Mesangial cell (primary cell): Measurements from ENCODE around the genes HIF1AN, SLF2 and SEMA4G.

DNA sequence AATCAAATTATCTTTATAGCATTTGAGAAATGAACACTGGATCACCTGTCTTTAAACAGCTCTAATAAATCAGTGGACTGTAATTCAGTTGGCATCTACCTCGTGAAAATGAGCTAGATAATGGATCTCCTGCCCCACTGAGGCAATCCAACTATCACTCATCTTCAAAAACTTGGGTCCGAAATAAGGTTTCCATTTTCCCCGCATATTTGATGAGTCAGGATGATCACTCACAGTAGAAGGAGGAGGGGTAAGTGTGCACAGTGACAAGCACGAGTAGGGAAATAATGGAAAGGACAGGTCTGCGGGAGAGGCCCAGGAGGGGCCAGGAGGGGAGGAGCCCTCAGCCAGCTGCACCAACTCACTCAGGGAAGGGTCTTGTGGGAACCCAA, 2.6 kb downstream of the ABCC2 start:
- RAMPAGE, long total RNA: no peak

GRCh38 chr10:99788408-99789247, 6.2 kb downstream of the ABCC2 start:
- RAMPAGE, long total RNA: no peak

GRCh38 chr10:99913379-99914399, 96.1 kb downstream of the DNMBP start:
- RAMPAGE, long total RNA: no peak

GRCh38 chr10:99927702-99928288, 82.0 kb downstream of the DNMBP start:
- RAMPAGE, long total RNA: no peak

- RAMPAGE, long total RNA: no peak
These were observed 3.4 kb downstream of the DNMBP start for GRCh38 chr10:100006256-100006892.

GRCh38 chr10:100141681-100142138, 44.1 kb downstream of the ERLIN1 start:
- RAMPAGE, long total RNA: no peak

GRCh38 chr10:100175726-100176265, 10.0 kb downstream of the ERLIN1 start:
- RAMPAGE, long total RNA: no peak

- RAMPAGE, long total RNA: no peak
These were observed 718 bp upstream of the SCD start for GRCh38 chr10:100346269-100346761.

DNA sequence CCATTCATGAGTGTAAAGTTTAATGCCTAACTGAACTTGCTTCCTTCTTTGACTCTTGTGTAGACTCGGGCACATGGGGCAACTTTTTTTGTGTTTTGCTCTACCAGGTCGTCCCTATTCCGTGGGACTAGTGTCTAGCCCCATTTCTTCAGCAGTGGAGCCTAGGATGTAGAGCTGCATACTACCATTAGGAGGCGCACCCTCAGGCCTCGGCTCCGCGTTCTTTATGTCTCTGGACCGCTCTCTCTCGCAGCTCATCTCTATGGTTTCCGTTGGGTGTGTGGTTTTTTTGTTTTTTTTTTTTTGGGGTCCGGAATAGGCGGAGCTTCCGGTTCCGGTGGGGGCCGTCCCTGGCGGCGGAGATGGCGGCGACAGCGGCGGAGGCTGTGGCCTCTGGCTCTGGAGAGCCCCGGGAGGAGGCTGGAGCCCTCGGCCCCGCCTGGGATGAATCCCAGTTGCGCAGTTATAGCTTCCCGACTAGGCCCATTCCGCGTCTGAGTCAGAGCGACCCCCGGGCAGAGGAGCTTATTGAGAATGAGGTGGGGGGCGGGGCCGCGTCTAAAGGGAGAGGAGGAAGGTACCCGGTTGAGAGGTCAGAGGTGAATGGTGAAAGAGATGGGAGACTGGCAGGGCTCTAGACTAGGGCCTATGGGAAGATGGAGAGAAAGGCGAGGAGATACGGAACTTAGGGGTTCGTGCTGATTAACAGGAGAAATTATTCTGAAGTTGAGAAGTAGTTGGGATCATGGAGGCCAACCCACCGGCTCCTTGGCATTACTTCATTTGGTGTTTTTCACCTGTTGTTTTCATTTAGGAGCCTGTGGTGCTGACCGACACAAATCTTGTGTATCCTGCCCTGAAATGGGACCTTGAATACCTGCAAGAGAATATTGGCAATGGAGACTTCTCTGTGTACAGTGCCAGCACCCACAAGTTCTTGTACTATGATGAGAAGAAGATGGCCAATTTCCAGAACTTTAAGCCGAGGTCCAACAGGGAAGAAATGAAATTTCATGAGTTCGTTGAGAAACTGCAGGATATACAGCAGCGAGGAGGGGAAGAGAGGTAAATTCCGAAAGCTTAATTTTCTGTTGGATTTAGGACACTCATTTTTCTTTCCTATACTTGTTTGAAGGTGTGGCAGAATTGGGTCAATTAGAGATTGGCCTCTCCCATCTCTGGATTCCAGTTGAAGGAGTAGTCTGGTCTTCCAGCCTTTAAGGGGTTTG, at the start of gene HIF1AN:
HIF1AN (plus strand) TSS at position 347 of the 1,229 bp plus-strand sequence.
- RAMPAGE, long total RNA: start-site peak on the plus strand centred at position 353 of the sequence, 8 bp wide, 59 reads

DNA sequence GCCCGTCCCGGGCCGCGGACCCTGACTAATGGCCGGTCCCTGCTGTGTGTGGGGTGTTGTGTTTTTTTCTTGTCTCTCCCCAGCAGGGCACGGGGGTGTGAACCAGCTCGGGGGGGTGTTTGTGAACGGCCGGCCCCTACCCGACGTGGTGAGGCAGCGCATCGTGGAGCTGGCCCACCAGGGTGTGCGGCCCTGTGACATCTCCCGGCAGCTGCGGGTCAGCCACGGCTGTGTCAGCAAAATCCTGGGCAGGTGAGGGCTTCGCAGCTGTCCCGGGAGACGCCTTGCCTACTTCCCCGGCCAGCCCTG, 4.2 kb downstream of the PAX2 start:
- RAMPAGE, long total RNA: no peak

GRCh38 chr10:100826624-100827188, 81.3 kb downstream of the PAX2 start:
- RAMPAGE, long total RNA: no peak

- RAMPAGE, long total RNA: no peak
These were observed 364 bp upstream of the SLF2 start for GRCh38 chr10:100912375-100912823.

- RAMPAGE, long total RNA: start-site peak on the plus strand at chr10:100912970-100912991, 130 reads
These were observed at the start of gene SLF2 for GRCh38 chr10:100912824-100913717. Gene SLF2, plus strand, starts transcription at chr10:100912963.

DNA sequence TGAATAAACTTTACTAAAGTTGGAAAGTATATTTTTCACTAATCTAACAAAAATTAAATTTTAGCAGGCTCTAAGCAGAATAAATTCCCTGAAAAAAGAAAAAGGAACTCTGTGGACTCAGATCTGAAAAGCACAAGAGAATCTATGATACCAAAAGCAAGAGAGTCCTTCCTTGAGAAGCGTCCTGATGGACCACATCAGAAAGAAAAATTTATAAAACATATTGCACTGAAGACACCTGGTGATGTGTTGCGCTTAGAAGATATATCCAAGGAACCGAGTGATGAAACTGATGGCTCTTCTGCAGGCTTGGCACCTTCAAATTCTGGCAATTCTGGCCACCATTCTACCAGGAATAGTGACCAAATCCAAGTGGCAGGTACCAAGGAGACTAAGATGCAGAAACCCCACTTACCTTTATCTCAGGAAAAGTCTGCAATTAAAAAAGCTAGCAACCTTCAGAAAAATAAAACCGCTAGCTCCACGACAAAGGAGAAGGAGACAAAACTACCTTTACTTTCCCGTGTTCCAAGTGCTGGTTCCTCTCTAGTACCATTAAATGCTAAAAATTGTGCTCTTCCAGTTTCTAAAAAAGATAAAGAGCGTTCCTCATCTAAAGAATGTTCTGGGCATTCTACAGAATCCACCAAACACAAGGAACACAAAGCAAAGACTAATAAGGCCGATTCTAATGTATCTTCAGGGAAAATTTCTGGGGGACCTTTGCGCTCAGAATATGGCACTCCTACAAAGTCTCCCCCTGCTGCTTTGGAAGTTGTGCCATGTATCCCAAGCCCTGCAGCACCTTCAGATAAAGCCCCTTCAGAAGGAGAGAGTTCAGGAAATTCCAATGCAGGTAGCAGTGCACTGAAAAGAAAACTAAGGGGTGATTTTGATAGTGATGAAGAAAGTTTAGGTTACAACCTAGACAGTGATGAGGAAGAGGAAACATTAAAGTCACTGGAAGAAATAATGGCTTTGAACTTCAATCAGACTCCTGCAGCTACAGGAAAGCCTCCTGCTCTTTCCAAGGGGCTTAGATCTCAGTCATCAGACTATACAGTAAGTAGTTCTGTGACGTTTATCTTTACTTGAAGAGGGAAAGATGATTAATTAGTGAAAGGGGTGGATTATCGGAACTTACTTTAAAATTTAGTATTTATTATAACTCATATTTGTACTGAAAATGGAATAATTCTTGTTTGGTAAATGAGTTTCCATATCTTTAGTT, 11.6 kb downstream of the SLF2 start:
- RAMPAGE, long total RNA: no peak

GRCh38 chr10:100962669-100963450, 6.4 kb upstream of the SEMA4G start:
- RAMPAGE, long total RNA: no peak

- RAMPAGE, long total RNA: no peak
These were observed at the start of gene SEMA4G for GRCh38 chr10:100968784-100969736. Gene SEMA4G, plus strand, starts transcription at chr10:100969504.

- RAMPAGE, long total RNA: no peak
These were observed 4.8 kb downstream of the TLX1 start for GRCh38 chr10:101135699-101136422.

DNA sequence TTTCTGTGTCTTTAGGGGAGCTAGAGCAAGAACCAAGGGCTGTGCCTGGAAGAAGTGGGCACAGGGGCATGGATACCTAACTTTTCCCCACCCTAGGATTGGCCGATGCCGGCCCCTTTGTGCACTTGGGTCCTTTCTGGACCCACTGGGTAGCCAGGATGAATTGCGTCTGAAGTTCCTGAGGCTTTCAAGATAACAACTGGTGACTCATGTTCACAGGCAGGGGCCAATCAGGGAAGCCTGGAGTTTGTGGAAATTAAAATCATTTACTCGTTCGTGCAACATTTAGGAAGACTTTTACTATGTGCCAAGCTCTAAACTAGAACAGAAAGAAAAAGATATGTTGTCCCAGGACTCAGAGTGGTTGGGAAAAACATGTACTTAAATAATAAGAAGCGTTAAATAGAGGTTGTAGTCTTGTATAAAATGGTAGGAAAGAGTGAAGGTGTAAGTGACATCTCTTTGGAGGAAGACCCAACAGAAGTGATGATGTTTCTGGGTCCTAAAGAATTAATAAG, 882 bp downstream of the DPCD start:
- RAMPAGE, long total RNA: no peak

DNA sequence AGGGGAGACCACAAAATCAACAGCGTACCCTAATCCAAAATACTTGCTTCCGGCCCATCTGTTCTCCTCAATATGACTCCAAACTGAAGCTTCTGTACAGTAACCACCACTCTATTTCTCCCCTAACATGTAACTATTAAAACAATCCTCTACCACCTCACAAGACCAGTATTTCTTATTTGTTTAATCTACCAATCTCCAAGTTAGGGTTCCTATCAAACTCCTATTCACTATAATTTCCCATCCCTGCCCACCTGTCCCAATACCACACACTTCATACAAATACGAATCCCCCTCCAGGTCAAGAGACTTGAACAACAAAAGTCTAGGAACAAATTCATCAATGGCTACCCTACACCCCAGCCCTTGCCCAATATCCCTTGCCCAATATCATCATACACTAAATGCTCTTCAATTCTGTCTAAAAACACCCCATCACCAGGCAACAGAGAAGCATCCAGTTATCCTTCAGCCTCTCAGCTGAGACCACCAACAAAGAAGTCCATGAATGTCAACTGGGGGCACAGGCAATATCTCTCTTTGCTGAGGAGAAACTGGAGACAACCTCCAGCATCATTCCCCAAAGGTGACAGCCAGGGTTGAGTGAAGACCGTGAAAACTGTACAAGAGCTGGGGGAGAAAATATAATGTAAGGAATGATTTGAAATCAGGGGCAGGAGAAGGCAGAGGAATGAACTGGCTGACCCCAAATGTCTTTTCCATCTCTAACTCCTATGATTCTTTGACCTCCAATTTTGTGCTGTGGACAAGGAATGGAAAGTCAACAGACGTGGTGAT, 7.4 kb downstream of the FBXW4 start:
- RAMPAGE, long total RNA: no peak

DNA sequence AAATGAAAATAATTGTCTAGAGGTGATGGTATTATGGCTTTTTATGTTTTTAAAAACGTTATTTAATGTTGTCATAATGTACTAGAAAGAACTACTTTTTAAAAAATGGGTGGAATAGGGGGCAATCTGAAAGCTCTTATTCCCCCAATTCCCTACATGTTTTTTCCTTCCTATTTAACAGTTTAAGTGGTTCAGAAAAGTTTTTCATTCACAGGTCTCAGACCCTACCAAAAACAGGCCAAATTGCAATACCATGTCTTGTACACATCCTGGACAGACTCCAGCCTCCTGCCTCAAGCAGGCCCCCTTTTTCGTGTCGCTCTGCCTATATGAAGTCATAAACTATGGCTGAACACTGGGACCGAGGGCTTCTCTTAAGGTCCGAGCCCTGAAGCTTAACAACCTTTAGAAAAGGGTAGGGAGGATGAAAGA, 1.4 kb downstream of the FBXW4 start:
- RAMPAGE, long total RNA: no peak